SK-N-DZ (cell line): ENCODE data around the genes SDS and TBX5.

DNA sequence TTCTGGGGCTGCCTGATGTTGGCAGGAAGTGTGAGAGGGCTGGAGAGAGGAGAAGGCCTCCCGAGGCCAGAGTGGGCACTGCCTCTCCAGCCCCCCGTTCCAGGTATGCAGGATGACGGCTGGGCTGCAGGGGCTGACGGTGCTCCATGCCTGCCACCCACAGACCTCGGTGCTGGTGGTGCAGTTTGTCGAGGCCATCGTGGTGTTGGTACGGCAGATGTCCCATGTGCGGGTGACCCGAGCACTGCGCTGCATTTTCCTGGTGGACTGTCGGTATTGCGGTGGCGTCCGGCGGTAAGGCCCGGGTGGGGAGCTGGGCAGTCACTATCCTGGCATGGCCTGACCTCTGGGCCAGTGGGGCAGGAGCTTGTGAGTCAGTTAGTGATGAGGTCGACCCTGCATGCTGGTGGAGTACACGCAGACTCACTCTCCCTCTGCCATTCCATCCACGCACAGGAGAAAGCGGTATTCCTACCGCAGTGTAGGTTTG, 47.4 kb downstream of the TPCN1 start:
RAMPAGE:
- cytosol, long total RNA, result no peak
- nucleus, long total RNA, result no peak

RAMPAGE:
- cytosol, long total RNA, result no peak
- nucleus, long total RNA, result no peak
Observed at GRCh38 chr12:113293138-113293867, 41.6 kb downstream of the SLC8B1 start.

RAMPAGE:
- cytosol, long total RNA, result no peak
- nucleus, long total RNA, result no peak
Observed at GRCh38 chr12:113391609-113392524, 11.8 kb downstream of the SDS start.

DNA sequence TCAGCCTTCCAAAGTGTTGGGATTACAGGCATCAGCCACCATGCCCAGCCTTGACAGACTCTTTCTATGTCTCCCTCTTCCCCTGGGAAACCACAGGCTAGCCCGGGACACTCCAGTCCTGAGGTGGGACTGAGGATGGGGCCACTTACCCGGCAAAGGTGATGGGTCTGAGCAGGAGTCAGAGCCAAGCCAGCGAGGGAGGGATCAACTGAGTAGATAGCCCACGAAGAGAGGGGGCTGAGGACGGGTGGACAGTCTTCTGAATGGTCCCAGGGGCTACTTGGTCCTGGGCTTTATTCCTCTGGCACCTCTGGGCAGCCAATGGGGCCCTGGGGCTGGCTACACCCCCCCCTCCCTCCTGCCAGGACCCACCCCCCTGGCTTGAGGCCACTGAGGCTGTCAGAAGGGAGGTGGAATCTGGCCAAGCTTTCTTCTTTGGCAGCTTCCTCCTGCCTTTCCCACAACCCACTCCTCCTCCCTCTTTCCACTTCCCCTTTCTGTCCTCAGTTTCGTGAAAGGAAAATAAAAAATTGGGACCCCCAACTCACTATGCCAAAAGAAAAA, at the start of gene SDS:
Gene SDS (minus strand): TSS at position 269 of the 564 bp plus-strand sequence.
RAMPAGE:
- cytosol, long total RNA, result no peak
- nucleus, long total RNA, result no peak

DNA sequence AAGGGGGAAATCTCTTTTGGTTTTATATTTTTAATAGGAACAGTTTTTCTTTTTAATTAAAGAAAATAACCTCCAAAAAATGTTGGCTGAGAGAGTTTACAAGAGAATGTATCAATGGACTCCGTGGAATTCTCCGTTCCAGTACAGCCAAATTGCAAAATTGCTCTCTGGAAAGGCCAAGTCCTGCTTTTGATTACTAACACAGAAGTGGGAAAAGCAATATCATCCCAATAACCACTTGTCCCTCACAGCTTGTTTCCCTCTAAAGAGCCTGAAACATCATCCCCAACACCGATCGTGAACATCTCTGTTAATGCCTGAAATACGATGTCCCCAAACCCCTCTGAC, 36.8 kb downstream of the TBX5 start:
RAMPAGE:
- cytosol, long total RNA, result no peak
- nucleus, long total RNA, result no peak

GRCh38 chr12:114404967-114405561, 880 bp downstream of the TBX5 start:
RAMPAGE:
- cytosol, long total RNA, result no peak
- nucleus, long total RNA, result no peak

DNA sequence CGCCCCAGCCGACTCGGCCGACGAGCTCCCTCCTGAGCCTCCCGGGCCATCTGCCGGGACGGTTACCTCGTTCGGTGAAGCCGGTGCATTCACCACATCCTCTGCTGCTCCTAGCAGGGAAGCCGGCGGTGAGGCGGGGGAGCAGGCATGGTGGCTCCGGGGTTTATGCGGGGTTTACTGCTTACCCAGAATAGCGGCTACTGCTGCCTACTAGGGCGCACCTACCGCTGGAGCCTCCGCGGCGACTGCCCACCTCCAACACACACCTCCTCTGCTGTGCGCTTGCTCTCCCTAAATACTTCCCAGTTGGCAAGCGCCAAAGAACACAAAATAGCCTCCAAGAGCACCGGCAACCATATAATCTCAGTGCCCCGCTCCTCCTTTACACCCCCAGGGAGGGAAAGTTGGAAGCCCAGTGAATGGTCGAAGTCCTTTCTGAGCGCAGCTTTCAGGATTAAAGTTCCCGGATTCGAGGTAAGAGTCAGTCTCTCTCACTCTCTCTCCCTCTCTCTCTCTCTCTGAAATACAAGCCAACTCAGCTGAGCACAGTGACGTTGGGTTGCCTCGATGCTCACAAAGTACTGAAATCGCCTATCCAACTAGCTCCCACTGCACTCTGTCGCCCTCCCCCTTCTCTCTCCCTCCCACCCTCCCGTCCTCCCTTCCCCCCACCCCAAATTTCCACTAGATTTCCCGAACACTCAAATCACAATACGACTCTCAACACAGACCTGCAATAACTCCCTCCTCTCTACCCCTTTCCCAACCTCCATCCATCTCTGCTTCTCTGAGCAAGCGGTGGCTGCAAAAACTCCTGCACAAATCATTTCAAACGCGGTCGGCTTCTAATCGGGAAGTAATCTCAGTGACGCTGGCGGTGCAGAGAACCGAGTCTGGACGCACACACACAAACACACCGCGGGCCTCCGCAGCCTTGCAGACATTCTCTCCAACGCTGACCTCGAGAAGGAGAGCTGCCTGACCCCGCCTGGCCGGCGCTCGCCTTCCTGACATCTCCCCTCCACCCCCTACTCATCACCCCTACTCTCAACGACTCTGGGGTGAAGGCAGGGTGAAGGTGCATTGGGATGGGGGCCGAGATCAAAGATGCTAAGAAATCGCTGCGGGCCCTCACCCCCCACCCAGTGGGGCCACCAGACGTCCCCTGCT, at the start of gene TBX5:
Gene TBX5 (minus strand): TSS at position 583 of the 1,170 bp plus-strand sequence.
RAMPAGE:
- cytosol, long total RNA, result no peak
- nucleus, long total RNA, result no peak

DNA sequence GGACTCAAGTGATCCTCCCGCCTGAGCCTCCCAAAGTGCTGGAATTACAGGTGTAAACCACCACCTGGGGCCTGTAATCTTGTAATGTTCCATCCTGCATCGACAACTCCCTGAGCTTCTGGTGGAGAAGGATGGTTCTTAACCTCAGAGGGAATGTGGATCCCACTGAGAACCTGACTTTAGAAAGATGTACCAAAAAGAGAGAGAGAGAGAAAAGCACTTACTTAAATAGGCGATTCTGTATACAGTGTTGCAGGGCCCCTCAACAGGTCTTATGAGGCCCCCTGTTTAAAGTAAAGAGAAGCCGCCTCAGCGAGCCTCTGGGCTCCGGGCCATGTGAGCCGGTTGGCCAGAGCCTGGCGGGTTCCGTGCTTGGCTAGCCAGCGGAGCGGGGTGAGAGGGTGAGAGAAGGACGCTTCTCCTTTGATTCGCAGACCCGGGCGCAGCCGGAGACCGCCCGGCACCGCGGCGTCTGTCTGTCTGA, 41.1 kb upstream of the TBX5 start:
RAMPAGE:
- cytosol, long total RNA, result no peak
- nucleus, long total RNA, result no peak

GRCh38 chr12:114686886-114687535, 3.0 kb upstream of the TBX3 start:
RAMPAGE:
- cytosol, long total RNA, result no peak
- nucleus, long total RNA, result no peak

DNA sequence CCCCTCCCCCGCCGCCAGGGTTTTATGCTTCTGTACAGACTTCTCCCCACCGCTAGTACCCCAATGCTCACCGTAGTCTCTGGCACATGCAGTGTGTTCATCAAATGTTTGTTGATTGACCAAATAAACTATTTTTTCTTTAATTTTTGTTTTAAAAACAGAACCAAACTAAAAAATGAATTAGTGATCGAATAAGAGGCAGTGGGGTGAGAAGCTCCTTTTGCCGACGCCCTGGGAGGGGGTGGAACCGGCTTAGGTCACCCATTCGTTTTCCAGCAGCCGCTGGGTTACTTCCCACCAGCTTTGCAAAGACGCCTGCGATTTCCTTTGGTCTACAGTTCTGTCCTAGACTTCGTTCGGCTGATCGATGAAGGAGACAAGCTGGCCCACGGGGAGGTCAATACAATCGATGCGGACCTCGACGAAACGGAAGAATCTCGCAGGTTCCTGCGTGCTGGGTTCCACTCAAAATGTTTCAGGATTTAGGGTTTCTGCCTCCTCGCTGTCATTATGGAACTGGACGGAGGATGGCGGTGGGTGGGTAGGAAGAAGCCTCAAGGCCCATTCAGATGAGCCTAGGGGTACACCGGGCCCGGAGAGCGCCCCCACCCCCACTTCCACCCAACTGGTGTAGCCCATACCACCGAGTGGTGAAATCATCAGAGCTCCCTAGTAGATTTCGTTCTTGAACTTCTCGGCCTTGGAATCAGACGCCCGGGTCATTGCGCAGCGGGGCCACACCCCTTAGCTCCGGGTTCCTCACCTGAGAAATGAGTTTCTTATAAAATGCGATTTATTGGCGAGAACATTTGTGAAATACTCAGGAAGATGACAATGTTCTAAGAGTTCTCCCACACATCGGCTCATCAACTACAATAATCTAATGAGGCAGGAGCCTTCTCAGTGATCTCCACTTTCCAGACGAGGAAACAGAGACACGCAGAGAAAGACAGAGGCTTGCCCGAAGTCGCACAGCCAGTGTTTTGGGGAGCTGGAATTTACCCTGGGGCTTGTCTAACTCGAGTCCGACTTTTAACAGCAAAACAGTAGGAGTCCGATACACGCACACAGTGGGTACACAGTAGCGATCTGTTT, 13.2 kb upstream of the TBX3 start:
RAMPAGE:
- cytosol, long total RNA, result no peak
- nucleus, long total RNA, result no peak

GRCh38 chr12:114920656-114921180, 236.7 kb upstream of the TBX3 start:
RAMPAGE:
- cytosol, long total RNA, result no peak
- nucleus, long total RNA, result no peak

DNA sequence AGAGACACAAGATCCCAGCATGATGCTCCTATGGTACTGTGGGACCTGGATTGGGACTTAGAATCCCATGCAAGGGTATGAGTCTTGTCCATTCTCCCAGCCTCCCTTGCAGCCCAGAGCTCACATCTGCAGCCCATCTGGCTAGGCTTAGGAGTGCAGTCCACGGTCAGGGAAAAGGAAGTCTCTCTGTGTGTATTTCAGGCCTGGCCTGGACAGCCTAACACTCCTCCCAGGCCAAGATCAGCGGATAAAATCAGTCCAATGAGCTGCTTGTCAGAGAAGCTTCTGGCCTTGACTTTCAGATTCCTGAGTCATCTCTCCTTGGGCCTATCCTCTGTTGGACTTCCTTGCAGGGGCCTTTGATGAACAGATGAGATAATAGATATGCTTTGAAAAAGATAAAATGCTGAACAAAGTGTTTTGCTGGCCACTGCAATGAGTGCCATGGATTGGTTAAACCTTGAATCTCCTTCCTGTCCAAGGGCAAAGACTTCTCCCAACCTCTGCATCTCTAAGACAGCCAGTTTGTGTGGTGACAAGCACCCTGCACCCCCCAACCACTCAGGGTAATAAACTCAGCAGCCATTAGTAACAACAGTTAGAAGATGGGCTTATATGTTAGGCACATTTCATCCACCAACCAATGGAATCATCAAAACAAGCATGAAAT, 412.8 kb upstream of the TBX3 start:
RAMPAGE:
- cytosol, long total RNA, result no peak
- nucleus, long total RNA, result no peak

GRCh38 chr12:115341249-115342023, 657.5 kb upstream of the TBX3 start:
RAMPAGE:
- cytosol, long total RNA, result no peak
- nucleus, long total RNA, result no peak

GRCh38 chr12:115451645-115452420, 767.9 kb upstream of the TBX3 start:
RAMPAGE:
- cytosol, long total RNA, result no peak
- nucleus, long total RNA, result no peak

GRCh38 chr12:115598830-115600074, 678.2 kb downstream of the MED13L start:
RAMPAGE:
- cytosol, long total RNA, result no peak
- nucleus, long total RNA, result no peak

RAMPAGE:
- cytosol, long total RNA, result no peak
- nucleus, long total RNA, result no peak
Observed at GRCh38 chr12:115996789-115997384, 280.6 kb downstream of the MED13L start.

DNA sequence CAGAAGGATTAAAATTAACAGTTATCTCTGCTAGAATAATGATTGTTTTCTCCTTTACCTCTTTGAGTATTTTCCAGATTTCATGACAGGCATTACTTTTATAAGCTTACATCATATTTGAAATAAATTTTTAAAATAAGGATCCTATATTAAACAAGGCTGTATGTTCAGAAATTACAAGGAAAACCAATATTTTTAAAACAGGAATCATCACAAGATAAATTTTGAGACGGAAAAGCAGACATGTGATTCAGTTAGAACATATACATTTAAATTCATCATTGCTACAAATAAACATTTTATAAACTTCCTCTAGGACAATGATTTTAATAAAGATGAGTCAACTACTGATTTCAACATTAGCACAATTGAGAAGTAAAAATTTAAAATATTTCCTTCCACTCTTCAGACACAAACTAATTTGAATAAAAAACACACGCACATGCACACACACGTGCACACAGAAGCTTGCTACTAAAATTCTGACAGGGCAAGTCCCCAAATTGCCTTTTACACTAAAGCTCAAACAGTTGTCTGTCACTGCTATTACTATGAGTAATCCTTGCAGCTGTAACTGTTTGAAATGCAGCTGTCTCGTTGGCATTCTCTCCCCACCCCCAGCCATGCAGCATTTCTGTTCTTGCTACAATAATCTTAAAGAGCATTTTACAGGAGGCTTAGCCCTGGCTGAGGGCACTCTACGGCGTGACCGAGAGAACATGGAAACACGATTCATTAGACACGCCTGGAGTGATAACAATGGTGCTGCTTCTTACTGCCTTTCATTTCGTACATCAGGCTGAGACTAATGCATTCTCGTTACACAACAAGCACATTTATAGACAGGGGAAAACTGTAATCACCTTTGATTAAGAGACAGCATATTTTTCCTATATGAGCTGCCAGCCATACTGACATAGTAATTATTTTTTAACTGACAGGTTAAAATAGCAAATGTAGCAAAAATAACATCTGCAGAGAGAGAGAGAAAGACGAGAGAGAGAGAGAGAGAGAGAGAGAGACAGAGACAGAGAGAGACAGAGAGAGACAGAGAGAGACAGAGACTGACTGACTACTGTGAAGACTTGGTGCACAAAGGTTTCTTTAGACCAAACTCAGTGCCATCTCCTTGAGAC, 154.0 kb downstream of the MED13L start:
RAMPAGE:
- cytosol, long total RNA, result no peak
- nucleus, long total RNA, result no peak

DNA sequence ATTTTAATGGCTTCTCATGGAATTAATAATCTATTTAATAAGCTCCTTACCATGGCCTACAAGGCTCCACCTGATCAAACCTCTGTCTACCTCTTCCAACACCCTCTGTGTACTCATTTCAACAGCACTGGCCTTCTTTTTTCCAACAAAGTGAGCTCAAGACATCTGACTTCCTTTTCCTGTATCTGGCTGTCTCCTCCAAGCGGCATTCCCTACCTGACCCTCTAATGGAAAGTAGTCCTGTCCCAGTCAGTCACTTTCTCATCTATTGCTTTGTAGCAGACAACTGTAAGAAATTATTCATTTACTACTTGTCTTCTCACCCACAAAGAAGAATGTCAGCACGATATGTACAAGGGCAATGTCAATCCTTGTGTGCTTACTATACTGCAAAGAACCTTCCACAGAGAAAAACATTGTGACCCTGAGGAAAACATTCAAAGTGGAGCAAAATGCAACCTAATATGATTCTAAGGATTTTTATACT, 149.6 kb downstream of the MED13L start:
RAMPAGE:
- cytosol, long total RNA, result no peak
- nucleus, long total RNA, result no peak

DNA sequence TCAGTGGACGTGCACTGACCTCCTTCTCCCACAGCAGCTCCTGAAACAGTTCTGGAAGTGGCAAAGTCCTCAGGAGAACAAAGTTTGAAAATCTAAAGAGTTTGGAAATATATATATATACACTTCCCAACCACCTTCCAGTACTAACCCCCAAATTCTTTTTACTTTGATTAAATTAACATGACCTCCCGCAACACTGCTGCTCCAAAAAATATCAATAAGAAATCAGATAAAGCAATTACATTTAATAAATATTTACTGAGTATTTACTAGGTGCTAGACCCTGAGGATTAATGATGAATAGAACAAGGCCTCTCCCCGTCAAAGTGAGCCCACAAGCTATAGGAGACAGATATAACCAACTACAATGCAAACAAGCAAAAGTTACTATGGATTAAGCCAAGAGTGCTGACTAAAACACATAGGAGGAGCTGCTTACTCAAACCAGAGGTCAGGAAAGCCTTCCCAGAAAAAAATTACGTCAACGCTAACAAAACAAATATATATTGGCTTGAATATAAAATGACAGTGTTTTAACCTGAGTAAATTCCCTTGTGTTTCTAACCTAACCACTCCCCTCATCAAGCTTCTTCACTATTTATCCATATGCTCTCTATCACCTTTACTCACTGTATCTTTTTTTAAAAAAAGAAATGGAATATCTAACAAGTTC, 116.1 kb downstream of the MED13L start:
RAMPAGE:
- cytosol, long total RNA, result no peak
- nucleus, long total RNA, result no peak

DNA sequence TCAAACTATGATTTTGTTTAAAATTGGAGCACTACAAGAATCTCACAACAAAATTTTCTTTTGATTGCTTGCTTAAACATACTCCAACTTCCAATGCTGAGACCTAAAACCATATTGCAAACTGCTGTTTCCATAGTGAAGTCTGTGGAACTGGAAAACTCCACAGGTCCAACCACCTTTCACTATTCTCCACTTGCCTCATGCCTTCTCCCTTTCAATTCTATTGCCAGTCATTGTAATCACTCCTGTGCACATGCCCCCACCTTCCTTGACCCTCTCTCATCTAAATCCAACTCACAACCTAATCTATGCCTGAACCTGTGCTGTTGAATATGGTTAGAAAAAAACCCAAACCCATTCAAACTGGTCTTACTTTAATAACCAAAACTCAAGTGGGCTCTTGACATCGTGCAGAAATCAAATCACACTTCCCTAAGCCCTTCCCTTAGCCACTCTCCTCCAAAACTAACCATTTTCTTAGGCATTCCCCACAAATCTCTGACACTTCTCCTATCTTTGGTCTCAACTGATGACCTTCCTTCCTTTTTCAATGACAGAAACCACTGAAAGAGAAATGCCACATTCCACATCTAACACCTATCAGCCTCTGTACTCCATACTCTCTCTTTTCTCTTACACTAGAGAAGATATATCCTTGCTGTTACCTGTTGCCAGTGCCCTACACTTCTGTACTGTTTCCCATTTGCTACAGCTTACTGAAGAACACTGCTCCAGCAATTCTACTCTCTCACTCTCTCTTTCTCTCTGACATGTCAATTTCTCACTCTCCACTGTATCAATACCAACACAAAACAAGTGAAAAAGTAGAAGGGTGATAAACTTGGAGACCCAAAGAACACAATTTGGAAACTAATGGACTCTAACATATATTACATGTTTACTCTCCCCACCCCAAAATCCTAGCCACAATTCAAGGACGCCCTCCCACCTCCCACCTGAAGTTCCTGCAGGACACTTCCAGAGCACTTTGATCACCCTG, 95.3 kb downstream of the MED13L start:
RAMPAGE:
- cytosol, long total RNA, result no peak
- nucleus, long total RNA, result no peak